Pulmonary lymph node (tissue), 1 donor: Measurements from ENCODE around the gene ERG.

- PRO-cap: no peak
These were observed 26.3 kb downstream of the KCNJ15 start for GRCh38 chr21:38282986-38283537.

DNA sequence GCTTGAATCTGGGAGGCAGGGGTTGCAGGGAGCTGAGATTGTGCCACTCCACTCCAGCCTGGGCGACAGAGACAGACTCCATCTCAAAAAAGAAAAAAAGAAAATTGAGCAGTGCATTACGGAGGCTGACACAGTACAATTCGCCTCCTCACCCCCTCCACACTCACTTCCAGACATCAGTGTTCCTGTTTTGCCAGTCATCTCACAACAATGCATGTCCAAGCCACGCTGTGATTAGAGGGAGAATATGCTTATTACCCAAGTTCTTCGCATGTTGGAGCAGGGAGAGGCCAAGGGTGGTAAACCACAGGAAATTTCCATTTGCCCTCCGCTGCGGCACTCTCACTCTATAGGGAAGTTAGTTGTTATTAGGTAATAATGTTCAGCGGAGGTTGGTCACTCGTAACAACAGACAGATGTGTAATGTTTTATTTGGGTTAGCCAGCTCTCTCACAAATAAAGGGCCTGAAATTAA is 32.9 kb downstream of the KCNJ15 start:
- PRO-cap: no peak

DNA sequence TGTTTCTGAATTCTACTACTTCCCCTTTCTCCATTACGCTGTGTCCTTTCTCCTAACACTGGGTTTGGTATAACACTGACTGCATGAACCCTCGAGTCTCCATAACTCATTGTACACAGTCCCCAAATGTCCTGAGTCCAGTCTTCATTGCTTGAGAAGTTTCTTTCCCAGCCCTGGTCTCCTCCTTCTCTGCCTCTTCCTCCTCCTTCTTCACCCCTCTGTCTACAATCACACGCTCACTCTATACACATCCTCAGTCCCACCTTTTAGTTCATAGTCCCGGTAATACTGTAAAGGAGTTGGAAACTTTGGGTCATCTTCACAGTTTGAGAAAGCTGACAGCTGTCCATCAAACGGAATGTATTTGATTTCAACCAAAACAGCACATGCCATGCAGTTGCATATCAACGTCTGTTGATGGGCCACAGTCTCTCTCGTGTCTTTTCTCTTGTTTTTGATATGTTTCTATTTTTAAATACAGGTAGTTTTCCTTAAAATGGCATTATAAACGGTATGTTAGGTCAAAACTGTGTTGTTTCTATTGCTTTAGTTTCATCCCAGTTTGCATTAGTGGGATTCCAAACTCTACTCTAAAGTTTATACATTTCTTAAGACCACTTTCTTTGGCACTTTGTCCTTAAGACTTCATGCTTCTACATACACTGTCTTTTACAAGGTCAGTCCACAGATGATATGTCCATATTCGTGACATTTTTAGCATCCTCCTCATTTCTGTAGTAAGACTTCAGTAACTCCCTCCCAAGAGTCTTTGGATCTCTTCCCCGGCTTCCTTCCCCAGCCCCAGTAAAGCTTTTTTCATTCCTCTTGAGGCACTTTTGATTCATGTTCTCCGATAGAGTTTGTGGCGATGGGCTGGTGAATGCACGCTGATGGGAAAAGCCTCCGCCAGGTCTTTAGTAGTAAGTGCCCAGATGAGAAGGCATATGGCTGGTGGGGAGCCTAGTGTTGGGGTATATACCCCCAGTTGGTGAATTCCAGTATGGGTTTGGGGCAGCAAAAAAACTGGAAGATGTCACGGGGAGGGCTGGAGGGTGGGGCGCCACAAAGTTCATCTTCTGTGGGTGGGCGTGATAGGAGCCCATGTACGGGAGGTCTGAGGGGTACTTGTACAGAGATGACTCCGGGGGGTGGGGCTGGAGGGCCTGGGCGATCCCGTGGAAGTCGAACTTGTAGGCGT is 115.4 kb downstream of the ERG start:
- PRO-cap: no peak

GRCh38 chr21:38460368-38460990 is 37.8 kb downstream of the ERG start:
- PRO-cap: no peak

- PRO-cap: no peak
These were observed 24.1 kb downstream of the ERG start for GRCh38 chr21:38474012-38474687.

DNA sequence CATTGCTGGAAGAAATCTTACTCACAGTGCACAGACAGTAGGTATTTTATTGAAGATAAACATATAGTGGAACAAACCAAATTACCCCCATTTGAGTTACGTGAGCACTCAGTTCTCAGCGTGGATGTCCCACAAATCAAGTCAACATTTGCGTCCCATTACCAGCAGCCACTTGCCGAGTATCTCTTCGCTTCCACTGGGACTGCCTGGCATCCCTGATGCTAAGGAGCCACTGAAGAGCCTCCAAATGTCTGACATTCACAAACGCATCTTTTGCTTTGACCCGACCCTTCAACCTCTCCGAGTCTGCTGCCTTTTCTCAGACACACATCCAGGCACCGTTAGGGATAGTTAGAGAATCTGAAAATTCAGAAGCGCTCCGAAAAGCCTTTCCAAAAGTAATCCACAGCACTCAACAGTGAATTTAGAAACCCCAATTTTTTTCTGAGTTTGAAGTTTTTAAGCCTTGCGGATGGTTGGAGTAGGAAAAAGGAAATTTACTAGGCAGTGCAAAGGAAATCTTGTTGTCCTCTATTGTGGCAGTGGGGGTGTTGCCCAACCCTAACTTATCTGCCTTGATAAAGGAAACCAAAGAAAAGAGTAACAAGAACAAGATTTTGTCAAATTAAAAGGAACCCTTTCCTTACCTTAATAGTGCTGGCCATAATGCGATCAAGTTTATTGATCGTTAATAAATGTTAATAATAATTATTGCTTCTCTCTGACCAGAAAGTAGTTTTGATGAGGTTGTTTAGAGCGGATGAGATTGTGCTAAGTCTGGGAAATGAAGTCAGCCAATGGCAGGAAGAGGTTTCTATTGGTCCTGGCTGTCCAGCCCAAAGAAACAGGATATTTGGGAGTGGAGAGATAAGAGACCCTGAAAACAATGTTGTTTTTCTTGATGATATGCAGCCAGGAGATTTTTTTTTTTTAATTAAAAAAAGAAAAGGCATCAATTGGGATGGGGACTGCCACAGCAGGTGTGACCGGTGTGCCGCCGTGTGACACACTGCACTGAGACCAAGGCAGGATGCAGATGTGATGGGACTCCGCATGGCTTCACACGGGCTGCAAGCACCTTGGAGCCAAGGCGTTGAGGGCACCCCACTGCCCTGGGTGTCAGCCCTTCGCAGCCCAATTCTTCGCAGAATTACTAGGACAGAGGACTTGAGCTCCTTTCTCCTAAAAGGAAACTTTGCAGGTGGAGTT is at the start of gene ERG:
Gene ERG (minus strand): TSS at position 762 of the 1,209 bp plus-strand sequence.
- PRO-cap: bidirectional peak, plus-strand start at position 1,014 of the sequence, minus-strand start at position 762 of the sequence

- PRO-cap: no peak
These were observed 144.1 kb upstream of the ETS2 start for GRCh38 chr21:38661595-38662139.

DNA sequence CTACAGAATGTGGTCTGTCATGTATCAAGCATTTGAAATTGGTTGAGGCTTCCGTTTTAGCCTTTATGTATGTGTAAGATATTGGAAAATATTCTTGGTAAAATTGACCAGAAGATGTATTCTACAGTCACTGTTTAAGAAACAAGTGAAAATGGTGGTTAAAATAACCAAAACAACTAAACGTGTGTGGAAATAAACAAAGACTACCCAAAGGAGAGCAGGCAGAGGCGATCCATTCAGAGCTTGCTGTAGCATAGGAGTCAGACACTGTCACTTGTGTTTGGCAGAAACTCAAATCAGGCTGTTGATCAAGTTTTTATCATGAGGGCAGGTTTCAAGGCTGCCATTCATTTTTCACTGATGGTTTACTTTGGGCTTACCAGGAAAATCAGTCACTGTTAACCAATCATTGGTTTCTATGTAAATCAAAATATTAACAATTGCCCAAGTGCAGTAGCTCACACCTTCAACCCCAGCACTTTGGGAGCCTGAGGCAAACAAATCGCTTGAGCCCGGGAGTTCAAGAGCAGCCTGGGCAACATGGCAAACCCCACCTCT is 21.3 kb upstream of the ETS2 start:
- PRO-cap: no peak

DNA sequence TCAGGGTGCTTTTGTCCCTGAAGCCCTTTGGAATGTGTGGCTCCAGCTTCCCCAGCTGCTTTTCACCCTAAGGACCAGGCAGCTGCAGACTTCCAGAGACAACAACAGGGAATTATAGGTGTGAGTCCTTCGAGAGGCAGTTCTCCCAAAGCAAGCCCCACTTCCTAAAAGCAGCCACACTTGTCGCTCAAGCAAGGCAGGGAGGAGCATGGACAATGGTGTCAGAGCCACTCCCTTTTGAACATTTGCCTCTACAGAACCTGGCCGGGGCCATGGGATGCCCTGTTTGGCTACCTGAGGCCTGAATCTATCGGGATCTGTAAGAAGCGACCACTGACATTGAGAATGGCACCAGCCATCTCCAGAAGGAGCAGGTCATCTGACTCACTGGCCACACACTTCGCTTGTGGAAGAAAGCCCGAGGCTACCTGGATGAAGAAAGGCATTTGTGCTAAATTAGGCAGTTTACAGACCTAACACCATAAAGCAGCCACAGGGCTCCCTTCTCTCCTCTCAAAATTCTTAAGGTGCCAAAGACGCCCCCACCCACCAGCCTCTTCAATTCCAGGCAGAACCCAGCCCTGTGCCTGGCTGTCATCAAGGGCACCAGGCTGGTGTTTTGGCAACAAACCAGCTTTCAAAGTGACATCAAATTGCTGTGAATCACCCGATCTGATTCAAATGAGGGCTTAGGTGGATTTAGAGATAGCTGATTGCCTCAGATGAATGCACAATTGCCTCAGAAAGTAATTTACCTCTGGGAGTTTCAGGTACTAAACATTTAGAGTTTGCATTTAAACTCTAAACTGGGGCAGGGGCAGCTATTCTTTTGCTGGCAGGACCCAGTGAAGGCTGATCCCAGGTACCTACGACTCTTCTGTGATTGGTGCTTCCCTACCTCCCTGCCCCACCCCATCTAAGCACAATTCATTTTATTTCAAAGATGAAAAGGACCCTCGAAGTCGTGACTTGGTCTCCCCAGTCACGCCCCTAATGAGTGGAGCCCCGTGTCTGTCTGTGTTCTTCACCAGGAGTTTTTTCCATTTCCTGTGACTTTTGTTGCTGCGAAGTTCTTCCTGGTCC is 104.9 kb downstream of the ETS2 start:
- PRO-cap: no peak

- PRO-cap: no peak
These were observed 112.9 kb downstream of the ETS2 start for GRCh38 chr21:38918321-38919282.

- PRO-cap: no peak
These were observed 125.0 kb downstream of the ETS2 start for GRCh38 chr21:38930674-38931199.

DNA sequence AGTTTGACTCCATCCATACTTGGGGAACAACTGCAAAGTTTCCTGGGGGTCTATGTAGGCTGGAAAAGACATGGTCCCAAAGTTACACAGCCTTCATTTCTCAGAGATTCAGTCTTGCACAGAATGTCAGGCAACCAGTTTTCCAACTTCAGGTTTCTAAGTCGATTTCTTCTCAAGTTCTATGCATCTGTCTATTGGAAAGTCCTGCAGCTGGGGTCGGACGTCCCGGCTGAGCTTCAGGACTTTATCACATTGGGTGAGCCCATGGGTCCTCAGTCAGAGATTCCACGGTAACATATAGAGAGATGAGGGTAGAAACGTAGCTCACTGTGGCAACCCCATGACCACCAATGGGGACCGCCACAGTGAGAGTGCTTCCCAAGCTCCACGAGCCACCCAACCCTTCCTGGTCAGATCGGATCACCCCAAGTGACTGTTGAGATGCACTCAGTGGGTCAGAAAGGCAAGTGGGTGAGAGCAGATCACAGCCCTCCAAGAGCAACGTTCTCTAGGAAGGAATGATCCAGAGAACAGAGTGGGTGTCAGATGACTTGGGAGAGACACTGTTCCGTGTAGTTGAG is 177.2 kb downstream of the PSMG1 start:
- PRO-cap: no peak

- PRO-cap: no peak
These were observed 135.3 kb downstream of the PSMG1 start for GRCh38 chr21:39047906-39048414.

DNA sequence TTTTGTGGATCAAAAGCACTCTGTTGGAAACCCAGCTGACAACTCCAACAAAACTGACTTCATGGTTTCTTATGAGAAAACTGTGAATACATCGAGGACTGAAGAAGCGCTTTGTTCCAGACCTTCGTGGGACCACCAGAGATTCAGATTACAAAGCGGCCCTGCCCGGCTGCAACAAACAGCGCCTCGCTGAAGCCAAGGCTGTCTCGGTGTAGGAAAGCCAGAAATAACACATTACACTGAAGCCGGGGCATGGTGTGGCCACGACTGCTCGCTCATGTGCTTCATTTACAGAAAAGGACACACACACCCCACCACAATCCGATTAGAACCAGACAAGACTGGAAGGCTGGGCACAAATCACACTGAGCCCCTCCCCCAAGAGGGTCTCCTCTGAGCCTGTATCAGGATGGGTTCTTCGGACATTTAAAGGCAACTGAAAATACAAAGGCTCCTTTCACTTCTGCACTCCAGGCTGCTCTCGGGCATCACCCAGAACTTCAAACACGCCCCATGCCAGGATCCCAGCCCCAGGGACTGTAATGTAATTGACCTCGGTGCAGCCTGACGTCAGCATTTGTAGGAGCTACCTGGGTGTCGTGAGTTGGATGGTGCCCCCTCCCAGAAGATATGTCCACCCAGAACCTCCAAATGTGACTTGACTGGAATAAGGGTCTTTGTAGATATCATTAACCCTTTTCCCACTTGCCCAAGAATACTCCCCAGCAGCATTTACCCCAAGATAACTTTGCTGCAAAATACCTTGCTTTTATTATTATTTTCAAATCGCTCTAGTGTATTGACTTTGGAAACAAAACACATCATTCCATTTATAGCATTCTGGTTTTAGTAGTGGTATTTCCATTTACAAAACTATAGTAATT is 95.3 kb downstream of the PSMG1 start:
- PRO-cap: no peak

- PRO-cap: no peak
These were observed 57.4 kb downstream of the PSMG1 start for GRCh38 chr21:39125769-39126333.

DNA sequence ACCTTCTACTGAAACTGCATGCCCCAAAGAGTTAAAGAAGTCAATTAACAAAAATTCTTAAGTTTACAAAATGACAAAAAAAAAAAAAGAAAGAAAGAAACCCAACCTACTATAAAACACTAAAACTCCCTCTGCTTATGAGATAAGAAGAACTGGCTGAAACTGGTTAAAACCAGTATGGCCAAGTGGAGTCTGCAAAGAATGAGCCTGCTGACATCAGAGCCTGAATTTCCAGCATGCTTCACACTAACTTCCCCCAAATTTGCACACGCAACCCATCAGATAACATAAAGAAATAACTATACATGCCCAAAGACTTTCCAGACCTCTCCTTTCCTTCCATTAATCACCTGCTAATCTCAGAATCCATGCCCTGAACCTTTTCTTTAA is 25.6 kb upstream of the PSMG1 start:
- PRO-cap: no peak

DNA sequence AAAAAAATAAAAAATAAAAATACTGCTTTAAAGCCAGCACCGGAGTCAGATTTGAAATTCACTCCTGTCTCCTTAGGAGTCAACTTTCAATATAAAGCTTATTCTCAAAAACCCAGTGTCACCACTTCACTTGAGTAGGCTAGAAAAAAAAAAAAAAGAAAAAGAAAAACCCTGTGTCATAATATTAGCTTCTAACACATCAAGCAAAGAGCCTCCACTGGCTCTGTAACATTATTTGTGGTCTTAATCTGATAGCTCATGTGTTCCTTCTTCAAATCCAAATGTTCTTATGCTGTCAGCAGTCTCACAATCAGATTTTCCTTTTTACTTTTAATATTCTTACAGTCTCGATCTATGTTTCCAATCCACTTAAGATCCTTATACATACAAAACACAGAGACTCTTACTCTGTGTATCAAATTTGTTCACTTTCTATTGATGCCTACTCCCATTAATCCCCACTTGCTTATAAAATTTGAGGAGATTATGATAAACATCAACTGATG is 26.1 kb upstream of the PSMG1 start:
- PRO-cap: no peak

DNA sequence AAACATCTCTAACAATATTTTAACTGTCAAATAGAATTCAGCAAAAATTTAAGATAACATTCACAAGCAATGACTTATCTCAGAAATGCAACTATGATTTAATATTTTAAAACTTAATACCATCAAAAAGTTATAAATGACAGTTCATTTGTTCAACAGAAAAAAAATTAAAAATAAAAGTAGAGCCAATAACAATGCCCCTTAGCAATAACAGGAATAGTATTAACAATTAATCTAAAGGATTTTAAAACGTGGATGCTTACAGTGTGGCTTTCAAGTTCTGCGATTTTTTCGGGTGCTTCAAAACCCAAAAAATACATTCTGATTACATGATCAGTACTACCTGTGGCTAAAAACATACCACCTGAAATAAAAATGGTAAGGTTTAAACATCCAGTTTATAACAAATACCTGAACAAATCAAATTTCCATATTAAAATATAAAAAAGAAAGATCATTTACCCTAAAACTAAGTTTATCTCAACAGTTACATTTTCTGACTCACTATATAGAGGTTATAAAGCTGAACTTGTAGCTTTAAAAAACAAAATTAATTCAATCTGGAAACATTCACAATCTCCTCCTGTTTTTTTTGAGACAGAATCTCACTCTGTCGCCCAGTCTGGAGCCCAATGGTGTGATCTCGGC is 36.3 kb downstream of the BRWD1 start:
- PRO-cap: no peak

GRCh38 chr21:39312090-39312935 is 1.1 kb downstream of the BRWD1 start:
- PRO-cap: bidirectional peak, plus-strand start at chr21:39312688, minus-strand start at chr21:39312596

DNA sequence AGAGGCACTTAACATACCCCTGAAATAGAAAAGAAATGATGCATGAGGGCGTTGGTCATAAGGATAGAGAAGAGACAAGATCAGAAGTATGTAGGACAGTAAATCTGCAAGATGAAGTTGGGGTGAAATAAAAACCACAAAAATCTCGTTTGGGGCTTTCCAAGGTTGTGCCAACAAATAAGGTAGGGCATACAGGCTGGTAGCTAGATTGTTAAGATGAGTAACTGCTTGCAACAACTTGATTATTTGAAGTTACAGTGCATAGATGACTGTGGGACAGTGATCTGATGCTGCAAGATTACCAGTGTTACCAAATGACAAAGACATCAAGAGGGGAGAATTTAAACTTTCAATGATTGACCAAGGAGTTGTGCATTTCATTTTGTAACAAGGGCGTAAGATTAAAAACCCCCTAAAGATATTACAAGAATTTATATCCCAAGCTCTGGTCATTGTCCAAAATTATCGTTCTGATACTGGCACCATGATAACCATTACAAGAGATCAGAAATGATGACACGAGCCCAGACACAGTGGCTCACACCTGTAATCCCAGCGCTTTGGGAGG is 2.8 kb upstream of the BRWD1 start:
- PRO-cap: no peak